Cytotoxic T cell (primary cell): ENCODE measurements around the genes TMEM163 and CXCR4.

DNA sequence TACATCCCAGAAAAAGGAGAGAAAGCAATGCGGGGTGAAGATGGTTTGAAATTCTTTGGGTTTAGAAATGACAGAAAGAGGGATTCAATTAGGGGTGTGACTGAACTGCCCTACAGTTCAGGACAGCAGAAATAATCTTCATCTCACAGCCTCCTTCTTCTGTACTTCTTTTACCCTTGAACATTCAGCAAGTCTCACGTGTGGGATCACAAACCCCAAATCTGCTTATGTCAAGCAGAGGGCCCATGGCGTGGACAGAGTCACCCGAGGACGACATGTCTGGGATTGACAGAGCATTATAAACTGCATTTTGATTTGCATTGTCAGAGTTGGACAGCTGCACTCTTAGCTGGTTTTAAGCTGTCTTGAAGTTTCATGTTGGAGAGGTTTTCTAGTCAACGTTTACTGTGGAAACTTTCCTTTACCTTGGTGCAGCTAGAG is 26.3 kb downstream of the MGAT5 start:
- PRO-cap, 2 experiments = no peak in any of the 2 experiments

- PRO-cap, 2 experiments = no peak in any of the 2 experiments
Observed at GRCh38 chr2:134718500-134719383, at the start of gene TMEM163. TMEM163 (minus strand) TSS chr2:134719000.

- PRO-cap, 2 experiments = no peak in any of the 2 experiments
Observed at GRCh38 chr2:134862485-134863221, 24.2 kb downstream of the ACMSD start.

- PRO-cap, 2 experiments = no peak in any of the 2 experiments
Observed at GRCh38 chr2:134953602-134954243, 35.1 kb downstream of the CCNT2 start.

DNA sequence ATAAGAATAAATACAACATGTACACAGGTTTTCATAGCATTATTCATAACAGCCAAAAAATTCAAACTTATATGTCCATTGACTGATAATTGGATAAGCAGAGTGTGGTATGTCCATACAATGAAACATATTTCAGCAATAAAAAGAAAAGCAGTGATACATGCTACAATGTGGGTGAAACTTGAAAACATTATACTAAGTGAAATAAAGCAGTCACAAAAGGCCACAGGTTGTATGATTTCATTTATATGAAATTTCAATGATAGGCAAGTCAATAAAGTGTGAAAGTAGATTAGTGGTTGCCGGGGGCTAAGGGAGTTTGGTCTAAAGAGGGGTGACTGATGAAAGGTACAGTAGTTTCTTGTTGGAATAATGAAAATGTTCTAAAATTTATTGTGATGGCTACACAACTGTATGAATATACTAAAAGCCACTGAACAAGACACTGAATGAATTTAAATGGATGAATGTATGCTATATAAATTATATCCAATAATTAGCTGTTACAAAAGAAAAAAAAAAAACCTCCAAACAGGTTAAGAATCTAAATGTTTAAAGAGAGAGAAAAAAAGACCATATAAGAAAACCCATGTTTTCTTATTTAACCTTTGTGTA is 45.4 kb downstream of the R3HDM1 start:
- PRO-cap, 2 experiments = no peak in any of the 2 experiments

DNA sequence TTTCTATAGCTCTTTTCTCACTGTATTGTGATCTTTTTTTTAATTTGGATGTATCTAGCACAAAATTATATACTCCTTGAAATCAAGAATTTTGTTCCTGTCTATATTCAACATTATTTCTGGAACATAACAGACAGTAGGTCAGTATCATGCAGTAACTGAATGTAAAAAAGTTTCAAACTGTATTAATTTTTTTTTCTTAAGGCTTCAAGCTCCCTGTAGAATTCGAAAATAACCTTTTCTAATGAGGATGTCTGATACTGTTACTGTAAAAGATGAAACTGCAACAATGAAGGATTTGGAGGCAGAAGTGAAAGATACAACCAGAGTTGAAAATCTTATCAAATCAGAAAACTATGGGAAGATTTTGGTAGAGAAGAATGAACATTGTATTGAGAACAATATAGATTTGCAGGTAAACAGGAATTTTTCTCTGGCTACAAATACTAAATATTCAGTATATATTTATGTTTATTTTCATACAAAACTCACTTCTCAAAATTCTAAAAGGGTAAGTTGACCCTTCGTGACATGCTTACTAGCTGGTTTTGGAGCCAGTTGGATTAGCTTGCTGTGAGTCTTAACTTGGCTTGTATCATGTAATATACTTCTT is 73.4 kb downstream of the R3HDM1 start:
- PRO-cap, 2 experiments = no peak in any of the 2 experiments

- PRO-cap, 2 experiments = no peak in any of the 2 experiments
Observed at GRCh38 chr2:135742899-135743129, 1.2 kb downstream of the UBXN4 start.

DNA sequence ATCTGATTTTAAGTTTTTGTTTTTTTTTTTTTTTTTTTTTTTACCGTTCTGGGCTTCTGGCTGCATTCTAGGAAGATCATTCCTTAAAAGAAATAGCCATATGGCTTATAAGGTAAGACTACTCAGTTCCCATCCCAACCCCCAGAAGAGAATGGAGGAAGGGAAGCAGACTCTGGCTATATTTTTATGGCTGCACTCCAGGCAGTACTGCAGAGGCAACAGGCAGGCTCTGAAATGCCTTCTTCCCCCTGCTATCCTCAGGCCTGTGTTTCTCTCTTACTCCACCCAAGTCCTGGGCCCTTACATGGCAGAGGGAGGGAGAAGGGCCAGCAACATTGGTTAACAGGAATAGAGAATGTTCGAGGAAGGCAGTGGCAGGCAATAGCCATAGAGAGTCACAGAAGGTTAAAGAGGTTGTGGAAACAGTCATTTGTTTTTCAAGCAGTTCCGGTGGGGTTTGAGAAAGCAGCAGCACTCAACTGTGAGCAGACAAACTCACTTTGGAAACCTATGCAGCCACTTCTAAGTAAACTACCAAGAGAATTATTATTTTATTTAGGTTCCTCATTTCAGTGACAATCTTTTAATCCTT is 15.0 kb upstream of the DARS1 start:
- PRO-cap, 2 experiments = no peak in any of the 2 experiments

DNA sequence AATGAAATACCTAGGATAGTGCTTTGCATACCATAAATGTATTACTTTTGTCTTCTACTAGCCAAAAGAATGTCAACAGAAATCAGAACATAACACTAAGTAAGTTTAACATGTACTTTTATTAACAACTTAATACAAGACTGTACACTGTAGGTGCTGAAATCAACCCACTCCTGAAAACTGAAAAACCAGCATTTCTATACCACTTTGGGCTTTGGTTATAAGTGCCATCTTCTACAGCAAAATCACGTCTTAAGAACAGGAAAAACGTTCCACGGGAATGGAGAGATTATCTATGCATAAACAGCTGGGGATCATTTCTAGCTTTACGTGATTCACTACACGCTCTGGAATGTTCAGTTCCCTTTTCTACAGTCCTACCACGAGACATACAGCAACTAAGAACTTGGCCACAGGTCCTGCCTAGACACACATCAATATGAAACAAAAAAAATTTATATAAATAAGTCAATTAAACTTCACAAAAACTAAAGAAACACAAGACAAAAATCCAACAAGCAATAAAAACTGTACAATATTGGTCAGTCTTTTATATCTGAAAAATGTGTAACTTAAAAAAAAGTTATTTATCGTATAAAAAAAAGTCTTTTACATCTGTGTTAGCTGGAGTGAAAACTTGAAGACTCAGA is 3.6 kb downstream of the CXCR4 start:
- PRO-cap, 2 experiments = no peak in any of the 2 experiments

DNA sequence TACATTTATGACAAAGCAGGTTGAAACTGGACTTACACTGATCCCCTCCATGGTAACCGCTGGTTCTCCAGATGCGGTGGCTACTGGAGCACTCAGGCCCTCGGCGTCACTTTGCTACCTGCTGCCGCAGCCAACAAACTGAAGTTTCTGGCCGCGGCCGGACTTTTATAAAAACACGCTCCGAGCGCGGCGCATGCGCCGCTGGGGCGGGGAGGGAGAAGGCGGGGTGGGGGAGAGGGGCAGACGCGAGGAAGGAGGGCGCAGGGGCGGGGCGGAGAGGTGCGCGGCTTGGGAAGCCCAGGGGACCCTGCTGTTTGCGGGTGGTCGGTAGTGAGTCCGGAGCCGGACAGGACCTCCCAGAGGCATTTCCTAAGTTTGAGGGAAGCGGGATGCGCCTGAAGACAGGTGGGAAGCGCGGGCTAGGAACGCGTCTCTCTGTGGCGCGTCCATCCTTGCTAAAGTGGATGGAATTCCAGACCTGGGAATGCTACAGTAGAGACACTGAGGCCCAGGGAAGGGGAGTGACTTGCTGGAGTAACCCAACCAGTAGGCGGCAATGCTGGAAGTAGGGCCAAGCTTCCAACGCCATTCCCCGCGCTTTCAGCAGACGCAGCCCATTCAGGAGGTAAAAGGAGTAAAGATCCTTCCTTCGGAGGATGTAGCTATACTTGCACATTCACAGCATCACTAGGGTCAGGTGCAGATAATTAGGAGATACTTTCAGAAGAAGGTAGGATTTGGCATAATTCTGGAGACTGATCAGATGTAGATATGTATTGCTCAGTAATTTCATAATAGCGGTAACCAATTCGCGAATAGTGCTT is at the start of gene CXCR4:
Gene CXCR4 (minus strand): TSS at position 140 of the 824 bp plus-strand sequence.
- PRO-cap, 2 experiments = peak in 2 of 2 experiments; most common plus-strand start position 310 of the sequence (in 1); most common minus-strand start position 140 of the sequence (in 2)

DNA sequence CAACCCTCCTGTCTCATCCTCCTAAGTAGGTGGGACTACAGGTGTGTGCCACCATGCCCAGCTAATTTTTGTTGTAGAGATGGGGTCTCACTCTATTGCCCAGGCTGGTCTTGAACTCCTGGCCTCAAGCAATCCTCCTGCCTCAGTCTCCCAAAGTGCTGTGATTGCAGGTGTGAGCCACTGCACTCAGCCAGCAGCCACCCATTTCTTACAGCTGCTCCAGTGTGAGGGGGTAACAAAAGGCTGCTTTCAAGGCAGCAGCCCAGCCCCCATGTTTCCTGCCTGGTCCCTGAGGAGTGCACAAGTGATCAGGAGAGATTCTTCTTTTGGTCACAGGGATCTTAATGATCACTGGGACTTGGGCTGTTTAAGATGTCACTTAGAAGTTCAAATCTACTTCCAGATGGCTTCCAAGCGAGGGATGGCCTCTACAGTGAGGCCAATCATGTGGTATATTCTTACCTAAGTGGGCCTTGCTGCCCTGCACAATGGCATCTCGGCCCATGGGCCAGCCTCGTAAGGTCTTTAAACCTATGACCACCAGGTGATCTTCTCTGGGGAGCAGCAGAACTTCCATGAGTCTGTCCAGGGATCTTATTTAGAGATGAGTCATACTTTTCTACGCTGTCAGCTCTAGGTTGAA is 15.3 kb upstream of the CXCR4 start:
- PRO-cap, 2 experiments = peak in 1 of 2 experiments; most common plus-strand start position 272 of the sequence (in 1); most common minus-strand start position 210 of the sequence (in 1)

GRCh38 chr2:136232746-136233247 is 114.8 kb upstream of the CXCR4 start:
- PRO-cap, 2 experiments = no peak in any of the 2 experiments

- PRO-cap, 2 experiments = peak in 2 of 2 experiments; most common plus-strand start chr2:136239246 (in 1); most common minus-strand start chr2:136238839 (in 2)
Observed at GRCh38 chr2:136238127-136239331, 120.6 kb upstream of the CXCR4 start.

DNA sequence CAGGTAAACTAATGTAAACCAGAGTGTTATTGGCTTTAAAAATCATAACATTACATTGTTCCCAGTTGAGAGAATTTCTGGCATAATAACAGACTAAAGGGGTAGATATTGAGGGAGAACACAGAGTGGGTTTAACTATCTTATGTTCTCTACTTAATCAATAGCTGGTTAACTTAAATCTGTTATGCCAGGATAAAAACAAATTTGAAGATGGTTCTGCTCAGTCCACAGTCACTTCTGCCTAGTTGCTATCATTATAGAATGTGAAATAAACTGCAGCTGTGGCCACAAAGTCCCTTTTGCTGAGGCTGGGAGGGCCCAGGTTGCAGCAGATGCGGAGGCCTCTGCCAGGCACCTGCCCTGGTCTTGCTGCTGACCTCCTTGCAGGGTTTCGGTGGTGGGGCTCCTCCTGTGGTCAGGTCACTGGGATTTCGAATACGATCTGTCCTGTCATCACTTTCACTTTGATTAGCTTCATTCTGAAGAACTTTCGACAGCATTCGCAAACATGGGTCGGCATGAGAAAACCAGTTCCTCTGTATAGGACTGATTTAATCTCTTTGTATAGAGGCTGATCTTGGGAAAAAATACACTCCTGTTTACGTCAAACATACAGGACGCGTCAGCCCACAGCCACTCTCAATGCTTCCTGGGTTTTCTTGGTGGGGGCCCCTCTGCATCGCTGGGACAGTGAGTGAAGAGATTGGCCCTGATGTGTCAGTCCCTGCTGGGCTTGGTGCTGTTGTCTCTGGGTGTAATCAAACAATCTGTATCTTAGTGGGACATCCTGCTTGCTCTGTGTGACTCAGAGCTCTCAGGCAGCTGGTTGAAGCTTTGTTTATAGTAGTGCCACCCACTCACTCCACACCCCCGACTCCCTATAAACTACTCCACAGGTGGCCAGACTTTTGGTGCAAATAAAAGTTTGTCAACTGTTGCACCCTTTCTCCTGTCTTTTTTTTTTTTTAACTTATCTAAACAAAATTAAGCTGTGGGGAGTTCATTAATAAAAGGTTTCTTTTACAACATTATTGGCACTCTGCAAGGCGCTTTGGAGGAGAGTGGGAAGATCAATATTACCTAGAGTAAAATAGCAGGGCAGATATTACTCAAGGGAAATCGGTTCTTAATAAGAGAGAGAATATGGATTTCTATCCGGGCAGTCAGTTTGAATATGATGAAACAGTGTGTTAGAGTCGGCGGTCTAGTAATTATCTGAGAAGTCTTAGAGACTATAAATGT is 209.4 kb upstream of the CXCR4 start:
- PRO-cap, 2 experiments = peak in 2 of 2 experiments; most common plus-strand start position 499 of the sequence (in 1); most common minus-strand start position 538 of the sequence (in 1)

- PRO-cap, 2 experiments = no peak in any of the 2 experiments
Observed at GRCh38 chr2:137942244-137943242, 21.7 kb upstream of the HNMT start.

DNA sequence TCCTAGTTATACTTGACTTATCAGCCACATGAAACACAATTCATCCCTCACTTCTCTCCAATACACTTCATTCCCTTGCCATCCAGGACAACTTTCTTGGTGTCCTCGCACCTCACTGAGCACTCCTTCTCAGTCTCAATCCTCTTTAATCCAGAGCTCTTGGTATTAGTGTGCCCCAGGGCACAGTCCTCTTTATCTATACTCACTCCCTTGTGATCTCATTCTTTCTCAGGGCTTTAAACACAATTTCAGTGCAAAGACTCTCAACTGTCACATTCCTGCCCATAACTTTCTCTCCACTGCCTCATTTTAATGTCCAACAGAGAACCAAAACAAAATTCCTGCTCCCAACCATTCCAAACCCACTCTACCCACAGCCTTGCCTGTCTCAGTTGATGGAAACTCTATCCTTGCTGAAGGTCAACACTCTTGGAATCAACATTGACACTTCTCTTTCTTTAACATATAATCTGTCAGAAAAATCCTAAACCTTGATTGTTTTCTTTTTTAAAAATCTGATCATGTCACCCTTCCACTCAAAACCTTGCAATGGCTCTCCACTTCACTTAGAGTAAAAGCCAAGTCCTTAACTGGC is 60.7 kb upstream of the SPOPL start:
- PRO-cap, 2 experiments = no peak in any of the 2 experiments

DNA sequence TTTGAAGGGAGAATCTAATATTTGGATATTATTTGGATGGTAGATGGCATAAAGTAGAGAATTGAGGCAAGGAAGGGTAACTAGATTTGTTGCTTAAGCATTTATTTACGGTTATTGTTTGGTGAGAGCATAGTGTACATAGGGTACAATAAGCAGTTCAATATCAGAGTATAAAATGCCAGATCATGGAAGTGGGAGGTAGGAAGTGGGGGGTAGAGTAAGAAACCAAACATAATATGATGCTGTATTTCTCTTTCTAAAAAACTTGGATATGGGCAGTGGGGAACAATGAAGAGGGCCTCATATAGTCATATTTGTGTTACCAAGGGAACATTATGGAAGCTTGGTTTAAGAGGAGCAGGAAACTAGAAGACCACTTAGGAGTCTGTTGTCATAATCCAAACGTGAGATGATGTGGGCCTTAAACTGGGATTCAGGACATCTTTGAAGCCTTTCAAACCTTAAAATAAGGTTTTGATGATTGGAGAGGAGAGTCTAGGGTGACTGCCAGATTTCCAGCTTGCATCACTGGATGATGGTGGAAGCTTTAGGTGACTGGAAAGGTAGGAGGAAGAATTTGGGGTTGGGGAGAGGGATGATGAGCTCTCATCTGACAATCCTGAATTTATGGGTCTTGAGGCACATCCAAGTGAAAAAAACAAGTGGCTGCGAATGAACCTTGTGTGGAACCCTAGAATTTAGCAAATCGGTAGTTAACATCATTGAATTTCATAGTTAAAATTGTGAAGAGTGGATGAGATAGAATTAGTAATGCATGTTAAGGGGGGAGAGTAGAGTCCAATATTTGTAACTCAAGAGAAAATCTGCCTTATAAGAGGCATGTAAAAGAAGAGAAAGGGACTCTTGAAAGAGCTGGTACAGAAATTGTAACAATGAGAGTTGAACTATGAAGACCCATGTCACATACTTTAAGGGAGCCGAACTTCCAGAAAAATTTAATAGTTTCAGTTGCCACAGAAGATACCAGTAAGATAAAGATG is 66.5 kb downstream of the SPOPL start:
- PRO-cap, 2 experiments = no peak in any of the 2 experiments

- PRO-cap, 2 experiments = no peak in any of the 2 experiments
Observed at GRCh38 chr2:139697579-139697937, 917.4 kb upstream of the NXPH2 start.

DNA sequence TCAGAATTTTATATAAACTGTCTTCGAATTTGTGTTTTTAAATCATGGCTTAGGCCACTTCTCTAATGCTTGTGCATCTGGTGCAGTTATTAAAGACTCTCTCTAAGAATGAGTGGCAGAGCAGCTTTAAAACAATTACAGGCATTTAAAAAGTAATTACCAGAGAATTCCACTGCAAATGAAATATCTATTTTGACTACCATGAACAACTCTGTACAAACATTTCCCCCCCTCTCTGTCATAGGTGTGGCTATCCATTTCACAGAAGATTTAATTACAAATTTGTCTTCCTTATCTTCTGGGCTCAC is 1036.5 kb upstream of the NXPH2 start:
- PRO-cap, 2 experiments = no peak in any of the 2 experiments

DNA sequence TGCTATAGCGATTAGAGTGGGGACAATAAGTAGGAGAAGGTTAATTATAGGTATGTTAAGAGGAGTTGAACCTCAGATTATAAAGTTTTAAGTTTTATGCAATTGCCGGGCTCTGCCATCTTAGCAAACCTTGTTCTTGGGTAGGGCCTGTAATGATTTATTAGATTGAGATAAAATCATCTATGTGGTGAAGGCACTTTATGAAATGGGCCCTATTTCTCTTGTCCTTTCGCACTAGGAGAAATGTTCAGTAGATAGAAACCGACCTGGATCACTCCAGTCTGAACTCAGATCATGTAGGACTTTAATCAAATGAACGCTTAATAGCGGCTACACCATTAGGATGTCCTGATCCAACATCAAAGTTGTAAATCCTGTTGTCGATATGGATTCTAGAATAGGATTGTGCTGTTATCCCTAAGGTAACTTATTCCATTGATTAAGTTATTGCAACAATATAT is 1441.3 kb upstream of the NXPH2 start:
- PRO-cap, 2 experiments = no peak in any of the 2 experiments